Cardiac atrium fibroblast (primary cell): Measurements from ENCODE around the genes TRIM2 and TMEM131L.

DNA sequence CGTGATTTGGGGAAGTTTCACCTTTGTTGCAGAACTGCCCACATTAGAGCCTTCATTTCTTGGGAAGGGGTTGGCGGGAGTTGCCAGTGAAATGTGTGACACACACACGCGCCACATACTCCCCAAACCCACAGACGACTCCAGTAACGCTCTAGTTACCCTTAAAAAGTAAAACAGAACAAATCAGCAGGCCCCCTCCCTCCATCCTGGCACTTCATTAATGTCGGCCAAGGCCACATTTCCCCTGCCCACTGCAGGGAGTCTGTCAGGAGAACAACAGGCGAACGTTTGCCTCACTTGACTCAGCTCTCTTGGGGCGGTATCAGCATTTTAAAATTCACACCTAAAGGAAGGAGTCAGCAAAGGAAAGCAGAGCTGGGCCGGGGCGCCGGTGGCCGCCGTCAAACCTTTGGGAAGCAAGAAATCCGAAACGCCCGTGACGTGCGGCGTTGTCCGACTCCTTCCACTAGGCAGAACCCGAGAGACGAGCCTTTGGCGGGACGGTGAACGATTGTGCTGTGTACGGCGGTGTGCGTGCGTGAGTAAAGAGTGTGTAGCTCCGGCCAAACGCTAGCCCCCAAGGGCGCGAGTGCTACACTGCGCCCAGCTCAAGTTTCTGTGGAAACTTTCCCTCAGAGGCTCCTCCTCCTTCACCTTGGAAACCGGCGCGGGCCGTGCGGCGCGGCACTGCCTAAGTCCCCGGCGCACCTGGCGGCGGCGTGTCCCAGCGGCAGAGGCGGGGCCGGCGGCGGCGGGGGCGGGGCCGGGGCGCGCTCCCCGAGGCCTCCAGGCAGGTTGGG lies 484 bp upstream of the FHIP1A start:
- RAMPAGE, long total RNA, result no peak

- RAMPAGE, long total RNA, result no peak
These were observed 56.8 kb downstream of the FHIP1A start for GRCh38 chr4:151465639-151466292.

DNA sequence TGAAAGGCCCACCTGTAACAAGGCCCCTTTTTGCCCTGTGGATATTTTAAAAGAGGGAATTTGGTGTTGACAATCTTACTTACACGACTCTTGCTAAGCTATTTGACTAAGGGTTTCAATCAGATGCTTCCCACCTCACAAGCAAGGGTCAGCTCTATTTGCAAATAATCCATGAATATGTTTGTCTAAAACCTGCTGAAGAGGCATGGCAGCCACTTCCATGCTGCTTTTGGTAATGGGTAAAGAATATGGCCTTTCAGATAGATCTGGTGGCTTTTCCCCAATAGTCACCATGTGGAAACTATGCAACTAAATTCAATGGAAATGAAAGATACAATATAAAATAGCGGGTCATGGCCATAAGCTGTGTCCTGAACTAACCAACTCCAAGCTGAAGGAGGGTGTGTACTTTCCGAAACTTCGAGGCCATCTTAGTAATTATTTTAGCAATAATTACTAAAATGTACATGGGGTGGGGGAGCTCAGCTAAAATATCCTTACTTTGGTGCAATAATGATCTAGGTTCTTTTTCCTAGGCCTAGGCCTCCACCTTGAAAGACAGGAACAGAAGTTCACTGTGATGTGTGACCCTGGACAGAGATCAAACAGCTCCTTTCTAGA lies 92.7 kb downstream of the GATB start:
- RAMPAGE, long total RNA, result no peak

DNA sequence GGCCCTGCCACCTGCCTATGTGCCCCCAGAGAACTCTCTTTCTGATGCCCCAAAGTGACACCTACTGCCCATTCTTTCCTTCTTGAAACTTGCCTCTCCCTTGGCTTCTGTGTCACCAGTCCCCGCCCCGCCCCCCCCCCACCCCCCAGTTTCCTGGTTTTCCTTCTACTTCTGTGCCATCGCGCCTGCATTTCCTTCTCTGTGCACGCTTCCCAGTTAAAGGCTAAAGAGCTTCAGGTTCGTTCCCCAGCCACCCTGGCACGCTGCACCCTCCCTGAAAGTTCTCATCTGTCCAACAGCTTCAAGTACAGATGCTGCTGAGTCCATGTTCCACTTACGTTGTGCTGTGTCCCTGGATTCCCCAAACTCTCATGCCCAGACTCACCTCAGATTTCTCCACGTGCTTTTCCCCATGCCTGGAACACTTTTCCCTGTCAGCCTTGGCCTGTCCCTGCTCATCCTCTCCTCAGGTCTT lies 74.2 kb downstream of the GATB start:
- RAMPAGE, long total RNA, result no peak

DNA sequence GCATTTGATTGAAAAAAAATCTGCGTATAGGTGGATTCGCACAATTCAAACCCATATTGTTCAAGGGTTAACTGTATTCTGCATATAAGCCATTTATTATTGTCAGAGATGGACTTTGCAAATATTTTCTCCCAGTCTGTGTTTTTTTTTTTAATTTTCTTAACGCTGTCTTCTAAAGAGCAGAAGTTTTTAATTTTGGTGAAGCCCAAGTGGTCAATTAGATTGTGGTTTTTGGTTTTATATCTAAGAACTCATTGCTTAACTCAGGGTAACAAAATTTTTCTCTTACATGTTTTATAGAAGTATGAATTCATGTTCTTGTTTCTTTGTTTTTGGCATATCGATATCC lies 360.3 kb upstream of the GATB start:
- RAMPAGE, long total RNA, result no peak

DNA sequence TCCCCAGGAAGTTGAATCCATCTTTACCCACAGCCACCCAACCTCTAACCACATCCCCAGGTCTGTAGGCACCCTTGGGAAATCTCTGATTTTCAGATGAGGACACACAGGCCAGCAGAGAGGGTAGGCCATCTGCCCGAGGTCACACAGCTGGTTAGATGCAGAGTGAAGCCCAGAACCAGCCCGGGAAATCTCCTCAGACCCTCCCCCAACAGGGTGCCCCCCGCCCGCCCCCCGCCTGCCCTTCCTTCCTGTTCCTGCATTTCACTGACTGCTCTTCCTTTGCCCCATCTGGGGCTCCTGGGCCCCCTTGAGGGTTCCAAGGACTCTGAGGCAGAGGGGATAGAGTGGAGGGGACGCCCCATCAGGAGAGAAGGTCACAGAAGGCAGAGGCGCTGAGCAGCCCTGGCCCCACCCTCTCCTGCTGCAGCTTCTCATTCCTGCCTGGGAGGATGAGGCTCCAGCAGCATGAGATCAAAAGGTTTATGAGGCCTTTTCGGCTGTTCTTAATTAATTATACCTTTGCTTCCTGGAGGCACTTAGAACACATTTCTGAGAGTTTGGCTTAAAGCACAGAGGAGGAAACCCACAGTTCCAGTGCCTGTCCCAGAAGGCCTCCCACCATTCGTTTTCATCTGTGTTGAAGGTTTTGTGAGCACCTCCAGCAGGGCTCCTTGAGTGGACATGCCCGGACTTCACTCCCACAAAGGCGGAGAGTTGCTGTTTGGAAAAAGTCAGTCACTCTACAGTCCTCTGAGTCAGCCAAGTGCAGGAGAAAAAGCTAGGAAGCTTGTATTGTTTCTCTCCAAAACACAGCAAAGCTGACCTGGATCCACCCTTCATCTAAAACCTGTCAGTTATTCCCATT lies 277.2 kb downstream of the FBXW7 start:
- RAMPAGE, long total RNA, result no peak

- RAMPAGE, long total RNA, result no peak
These were observed 525 bp downstream of the FBXW7 start for GRCh38 chr4:152535440-152535693.

DNA sequence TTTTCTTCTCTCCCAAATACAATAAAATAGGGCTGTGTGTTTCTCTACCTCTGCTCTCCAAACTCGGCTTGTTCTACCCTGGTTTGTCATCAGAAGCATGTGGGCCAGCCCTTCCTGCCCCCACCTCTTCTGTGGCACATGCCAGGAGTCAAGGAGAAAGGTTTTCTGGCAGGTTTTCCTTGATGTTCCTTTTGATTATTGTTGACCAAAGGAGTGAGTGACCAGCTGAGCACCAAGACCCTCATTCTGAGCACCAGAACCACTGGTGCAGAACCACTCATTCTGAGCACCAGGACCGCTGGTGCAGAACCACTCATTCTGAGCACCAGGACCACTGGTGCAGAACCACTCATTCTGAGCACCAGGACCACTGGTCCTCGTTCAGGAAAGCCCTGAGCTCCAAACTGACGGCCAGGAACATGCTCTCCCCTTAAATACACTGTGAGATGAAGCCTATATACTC lies 2.5 kb downstream of the FHDC1 start:
- RAMPAGE, long total RNA, result no peak

DNA sequence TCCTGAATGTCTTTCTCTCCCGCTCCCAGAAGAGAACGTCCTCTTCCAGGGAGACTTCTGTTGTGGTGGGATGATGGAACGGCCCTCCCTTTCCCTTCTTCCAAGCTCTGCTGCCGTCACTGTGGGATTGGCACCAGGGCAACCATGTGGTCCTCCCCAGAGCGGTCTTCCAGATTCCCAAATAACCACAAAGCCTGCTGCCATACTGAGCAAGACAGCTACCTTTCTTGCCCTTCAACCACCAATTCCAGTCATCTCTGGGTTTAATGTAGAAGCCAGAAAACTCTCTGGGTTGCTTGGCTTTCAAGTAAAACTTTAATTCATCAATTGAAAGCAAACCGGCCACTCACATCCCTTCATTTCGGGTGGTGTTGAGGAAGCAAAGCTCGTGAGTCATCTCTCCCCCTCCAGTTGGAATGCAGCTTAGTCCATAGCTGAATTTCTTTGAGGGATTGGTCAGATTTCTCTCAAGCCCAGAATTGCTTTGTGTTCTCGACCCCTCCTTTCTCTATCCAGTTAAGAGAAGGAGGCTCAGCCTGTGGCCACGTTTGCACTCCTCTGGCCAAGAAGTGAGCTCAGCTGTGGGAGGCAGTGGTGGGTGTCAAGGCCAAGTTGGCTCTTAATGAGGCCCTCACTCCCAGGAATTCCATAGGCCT lies 36.9 kb downstream of the FHDC1 start:
- RAMPAGE, long total RNA, result no peak

DNA sequence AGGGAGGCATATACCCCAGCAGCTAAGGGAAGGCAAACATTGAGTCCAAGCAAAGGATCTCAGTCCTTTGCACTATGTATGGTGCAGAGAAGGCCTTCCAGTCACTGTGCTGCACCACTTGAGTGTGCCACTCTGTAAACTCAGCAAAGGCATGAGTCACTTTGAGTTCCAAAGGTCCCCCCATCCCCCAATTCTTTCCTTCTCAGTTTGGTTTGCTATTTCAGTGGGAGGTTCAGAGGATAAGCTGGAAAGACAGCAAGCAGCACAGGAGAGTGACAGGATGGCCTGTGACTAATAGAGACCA lies 131.2 kb downstream of the FHDC1 start:
- RAMPAGE, long total RNA, result no peak

DNA sequence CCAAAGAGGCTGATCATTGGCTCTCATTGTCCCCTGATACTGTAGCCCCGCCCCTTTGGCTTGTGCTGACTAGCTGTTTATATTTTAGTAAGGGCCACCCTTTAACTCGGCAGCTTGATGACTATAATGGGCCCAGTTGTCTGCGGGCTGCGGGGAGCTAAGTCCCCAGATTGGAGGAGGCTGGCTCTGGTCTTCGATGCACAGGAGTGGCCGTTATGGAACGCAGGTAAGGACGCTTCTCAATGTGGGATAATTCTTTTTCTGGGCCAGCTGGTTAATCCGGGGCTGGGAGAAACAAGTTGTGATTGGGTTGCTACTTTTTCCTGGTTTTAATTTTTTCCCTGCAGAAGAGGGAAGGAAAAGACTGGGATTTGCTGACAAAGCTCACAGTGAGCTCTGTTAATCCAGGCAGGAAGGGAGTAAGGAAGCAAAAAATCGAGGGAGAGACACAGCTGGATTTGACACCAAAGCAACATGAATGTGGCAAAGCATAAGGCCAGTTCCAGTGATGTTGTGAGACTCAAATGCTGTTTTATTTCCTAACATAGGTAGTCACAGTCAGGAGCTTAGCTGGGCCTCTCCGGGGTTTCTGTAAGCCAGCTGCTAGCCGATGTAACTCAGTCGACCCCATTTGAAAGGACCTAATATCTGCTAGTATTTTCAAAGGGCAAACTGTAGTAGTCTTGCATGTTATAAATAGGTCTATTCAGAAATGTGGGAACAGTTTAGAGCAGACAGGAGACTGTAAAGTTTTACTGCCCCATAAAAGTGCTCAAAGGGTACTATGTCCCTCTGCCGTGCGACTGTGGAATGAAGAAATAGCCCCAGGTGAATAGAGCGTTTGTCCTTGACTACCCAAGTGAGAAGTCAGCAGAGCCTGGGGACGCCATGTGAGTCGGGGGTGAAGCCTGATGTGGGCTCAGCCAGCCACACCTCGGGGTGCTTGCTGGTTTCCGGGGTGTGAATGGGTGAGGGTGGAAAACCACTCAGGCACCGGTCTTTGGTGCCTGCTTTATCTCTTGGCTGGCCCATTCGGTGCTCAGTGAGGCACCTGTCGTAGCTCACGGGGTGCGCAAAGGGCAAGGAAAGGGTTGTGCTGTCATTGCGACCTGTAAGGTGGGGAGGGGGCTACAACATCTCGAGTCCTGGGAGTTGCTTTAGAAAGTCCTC lies at the start of gene TRIM2:
Gene TRIM2, plus strand, starts transcription at position 109 of the 1,170 bp plus-strand sequence.
- RAMPAGE, long total RNA, result no peak

DNA sequence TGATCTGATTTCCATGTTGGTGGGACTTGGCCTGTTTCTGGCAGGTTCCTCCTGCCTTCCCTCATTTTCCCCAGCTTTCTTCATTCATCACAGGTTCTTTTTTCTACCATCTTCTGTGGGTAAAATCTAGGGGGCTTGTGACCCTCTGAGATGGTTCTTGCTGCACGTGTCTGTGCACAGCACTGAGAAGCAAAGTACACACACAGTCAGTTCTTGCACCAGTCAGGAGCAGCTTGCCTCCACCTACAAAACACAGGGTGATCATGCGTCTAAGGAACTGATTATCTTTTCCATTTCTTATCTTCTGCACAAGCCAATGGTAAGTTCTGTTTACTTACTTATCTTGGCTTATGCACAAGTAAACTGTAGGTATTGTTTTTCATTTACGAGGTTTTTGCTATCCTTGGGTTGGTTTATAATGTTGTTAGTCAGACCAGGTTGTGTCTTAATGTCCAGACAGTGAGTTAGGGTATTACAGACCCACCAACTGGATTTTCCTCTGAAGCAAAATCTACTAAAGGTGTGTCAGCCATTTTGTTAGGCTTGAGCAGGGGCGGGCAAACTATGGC lies 40.7 kb downstream of the TRIM2 start:
- RAMPAGE, long total RNA, result no peak

GRCh38 chr4:153427481-153427844 lies 38.7 kb upstream of the TMEM131L start:
- RAMPAGE, long total RNA, result no peak

DNA sequence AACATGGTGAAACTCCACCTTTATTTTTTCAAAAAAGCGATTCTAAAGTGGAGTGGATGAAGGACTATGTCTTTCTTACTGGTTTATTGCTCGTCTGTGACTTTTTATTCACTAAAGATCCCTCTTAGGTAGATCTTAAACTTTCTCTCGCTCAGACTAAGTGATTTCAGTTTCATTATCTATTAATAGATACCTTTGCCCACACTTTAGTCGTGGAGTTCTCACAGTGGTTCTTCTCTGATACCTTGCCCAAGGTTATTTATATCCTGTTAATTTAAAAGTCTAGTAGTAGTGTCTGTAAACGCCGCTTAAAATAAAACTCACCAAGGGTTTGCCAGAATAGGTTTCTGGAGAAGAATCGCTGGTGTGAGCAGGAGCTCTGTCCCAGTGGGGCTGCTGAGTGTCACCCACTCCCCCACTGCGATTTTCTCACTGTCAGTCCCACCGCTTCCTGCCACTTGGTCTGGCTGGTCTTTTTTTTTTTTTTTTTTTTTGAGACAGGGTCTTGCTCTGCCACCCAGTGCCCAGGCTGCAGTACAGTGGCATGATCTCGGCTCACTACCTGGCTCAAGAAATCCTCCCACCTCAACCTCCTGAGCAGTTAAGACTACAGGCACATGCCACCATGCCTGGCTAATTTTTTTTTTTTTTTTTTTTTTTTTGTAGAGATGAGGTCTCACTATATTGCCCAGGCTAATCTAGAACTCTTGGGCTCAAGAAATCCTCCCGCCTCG lies 26.8 kb upstream of the TMEM131L start:
- RAMPAGE, long total RNA, result no peak

DNA sequence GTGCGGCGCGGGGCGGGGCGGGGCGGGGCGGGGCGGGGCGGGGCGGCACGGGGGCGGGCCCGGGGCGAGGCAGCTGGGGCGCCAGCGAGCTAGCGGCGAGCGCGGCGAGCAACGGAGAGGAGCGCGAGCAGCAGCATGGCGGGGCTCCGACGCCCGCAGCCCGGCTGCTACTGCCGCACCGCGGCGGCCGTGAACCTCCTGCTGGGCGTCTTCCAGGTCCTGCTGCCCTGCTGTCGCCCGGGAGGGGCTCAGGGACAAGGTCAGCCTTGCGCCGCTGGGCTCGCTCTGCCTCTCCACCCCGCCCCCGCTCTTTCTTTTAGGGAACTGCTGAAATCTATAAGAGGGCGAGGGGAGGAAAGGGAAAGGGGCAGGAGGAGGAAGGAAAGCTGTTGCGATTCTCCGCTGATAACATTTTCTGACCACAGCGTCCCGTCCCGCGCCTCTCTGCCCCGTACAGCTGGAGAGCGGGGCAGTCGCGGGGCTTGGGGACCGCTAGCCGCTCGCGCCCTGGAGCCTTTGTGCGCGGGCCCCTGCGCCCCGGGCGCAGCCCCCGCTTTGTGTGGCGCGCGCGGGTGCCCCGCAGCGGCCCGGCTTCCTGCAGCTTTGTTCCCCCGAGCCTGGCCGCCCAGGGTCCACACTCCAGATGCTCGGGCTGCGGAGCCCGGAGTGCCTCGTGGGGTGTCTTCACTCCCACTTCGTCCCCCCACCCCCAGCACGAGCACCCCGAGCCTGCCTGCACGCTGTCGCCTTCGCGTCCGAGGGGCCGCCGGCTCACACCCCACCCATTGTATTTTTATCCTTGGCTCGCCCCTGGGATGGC lies at the start of gene TMEM131L:
Gene TMEM131L, plus strand, starts transcription at position 98 of the 820 bp plus-strand sequence.
- RAMPAGE, long total RNA, result start-site peak on the plus strand centred at position 94 of the sequence, 21 bp wide, 42 and 17 reads in 2 replicates

- RAMPAGE, long total RNA, result no peak
These were observed 31.8 kb downstream of the TMEM131L start for GRCh38 chr4:153497880-153498396.

DNA sequence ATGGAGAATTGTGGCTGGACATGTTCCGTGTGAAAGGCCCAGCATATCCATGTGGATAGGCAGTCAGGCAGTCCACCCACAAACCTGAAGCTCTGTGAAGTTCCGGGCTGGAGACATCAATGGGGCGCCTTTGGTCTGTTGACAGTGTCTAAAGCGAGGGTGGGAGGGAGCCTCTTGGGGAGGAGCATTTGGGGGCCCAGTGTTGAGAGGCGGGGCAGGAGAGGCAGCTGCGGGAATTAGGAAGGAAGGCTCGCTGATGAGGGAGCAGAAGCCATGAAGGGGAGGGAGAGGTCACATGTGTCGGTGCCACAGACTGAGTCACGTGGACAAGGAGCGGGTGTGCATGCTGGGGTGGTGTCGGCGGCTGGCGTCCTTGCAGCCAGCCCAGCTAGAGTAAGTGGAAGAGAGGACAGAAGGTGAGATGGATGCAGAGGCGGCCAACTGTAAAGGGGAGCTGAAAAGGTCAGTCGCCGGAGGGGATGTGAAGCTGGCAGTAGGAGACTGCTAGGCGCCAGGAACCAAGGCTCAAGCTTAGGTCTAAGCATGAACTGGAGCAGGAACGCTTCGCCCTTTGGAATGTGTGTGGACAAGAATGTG lies 44.1 kb upstream of the TLR2 start:
- RAMPAGE, long total RNA, result no peak

DNA sequence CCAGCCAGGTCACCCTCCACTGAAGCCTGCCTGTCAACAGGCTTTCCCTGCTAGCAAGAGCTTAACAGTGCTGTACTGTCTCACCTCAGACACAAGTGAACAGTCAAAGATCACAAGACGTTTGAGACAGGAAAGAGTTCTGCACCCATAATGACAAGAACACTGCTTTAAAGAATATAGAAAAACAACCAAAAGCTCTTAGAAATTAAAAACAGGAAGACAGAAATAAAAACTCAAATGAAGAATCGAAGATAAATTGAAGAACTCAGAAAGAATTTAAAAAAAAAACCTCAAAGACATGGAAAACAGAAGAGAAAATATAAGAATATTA lies 4.6 kb downstream of the RNF175 start:
- RAMPAGE, long total RNA, result no peak

GRCh38 chr4:154004892-154005524 lies 216.1 kb upstream of the SFRP2 start:
- RAMPAGE, long total RNA, result no peak

- RAMPAGE, long total RNA, result no peak
These were observed 703 bp downstream of the DCHS2 start for GRCh38 chr4:154490756-154491435.